Psoas muscle (tissue), 2 donors: Measurements from ENCODE around the genes B4GALT3 and FCGR3A.

DNA sequence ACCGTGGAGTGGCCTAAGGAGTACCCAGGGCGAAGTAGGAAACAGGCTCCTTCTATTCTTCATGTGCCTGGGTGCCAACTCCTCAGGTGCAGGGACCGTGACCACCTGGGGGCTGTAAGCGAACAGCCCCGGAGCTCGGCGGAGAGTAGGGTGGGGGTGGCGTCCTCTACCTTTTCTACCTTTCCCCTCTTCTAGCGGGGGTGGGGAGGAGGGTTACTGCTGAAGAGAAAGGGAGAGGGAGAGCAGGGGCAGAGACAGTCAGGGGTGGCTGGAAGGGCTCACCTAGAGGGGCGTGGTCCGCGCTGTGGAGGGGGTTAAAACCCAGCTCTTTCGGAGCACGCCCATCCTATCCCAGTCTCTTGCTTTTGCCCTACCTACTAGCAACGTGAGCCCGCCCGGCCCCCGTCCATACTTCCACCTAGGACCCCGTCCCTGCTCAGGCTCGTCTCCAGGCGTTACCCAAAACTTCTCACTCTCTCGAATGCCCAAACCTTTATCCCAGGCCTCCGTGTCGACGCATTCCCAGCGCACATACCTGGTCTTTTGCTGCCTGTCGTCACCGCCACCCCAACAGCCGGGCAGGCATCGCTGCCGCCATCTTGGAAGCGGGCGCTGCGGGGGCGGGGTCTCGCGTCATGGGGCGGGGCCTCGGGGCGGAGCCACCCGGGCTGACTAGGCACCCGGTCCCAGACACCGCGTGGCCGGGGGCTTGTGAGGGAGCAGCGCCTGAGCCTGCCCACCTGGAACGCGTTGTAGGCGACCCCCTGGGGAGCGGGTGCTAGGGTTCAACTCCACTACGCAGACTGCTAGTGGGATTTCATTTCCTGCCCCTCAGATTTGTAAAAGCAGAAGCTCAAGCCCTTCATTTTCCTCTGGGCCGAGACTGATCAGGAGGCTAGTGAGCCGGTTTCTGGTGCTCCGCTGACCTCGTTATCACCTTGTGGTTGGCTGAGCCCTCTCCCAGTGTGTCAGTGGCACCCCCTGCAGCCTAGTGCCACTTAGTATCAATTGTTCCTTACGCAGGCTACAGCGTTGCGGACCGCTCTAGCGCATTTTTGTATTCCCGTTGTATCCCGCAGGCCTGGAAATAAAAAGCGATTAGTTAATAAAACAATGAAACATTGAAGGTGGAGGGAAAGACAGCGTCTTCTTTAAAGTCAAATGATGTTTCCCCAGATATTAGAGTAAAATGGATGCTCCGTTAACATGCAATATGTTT lies at the start of gene B4GALT3:
B4GALT3 (minus strand) TSS at position 620 of the 1,219 bp plus-strand sequence.
- PRO-cap, 2 experiments: peak in 2 of 2 experiments; most common plus-strand start position 689 of the sequence (in 2); most common minus-strand start position 596 of the sequence (in 2)

DNA sequence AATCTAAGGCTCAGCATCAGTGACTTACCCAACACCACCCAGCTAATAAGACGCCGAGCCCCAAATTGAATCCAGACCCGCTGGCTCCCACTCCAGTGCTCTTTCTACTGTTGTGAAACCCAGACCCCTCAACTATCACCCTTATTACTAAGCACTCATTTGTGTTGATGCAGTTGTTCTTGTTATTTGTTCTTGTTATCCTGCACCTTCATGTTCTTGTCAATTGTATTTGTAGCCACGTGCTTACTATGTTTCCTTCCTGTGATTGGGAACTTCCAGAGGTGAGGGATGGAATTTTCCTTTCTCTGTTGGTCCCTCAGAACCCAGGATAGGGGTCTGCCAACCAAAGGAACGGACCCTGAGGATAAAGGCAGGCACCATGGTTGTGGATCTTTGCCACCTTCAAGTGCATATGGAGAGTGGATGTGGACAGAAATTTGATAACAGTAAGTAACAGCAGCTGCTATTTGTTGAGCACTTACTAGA lies 9.6 kb downstream of the ADAMTS4 start:
- PRO-cap, 2 experiments: no peak in any of the 2 experiments

DNA sequence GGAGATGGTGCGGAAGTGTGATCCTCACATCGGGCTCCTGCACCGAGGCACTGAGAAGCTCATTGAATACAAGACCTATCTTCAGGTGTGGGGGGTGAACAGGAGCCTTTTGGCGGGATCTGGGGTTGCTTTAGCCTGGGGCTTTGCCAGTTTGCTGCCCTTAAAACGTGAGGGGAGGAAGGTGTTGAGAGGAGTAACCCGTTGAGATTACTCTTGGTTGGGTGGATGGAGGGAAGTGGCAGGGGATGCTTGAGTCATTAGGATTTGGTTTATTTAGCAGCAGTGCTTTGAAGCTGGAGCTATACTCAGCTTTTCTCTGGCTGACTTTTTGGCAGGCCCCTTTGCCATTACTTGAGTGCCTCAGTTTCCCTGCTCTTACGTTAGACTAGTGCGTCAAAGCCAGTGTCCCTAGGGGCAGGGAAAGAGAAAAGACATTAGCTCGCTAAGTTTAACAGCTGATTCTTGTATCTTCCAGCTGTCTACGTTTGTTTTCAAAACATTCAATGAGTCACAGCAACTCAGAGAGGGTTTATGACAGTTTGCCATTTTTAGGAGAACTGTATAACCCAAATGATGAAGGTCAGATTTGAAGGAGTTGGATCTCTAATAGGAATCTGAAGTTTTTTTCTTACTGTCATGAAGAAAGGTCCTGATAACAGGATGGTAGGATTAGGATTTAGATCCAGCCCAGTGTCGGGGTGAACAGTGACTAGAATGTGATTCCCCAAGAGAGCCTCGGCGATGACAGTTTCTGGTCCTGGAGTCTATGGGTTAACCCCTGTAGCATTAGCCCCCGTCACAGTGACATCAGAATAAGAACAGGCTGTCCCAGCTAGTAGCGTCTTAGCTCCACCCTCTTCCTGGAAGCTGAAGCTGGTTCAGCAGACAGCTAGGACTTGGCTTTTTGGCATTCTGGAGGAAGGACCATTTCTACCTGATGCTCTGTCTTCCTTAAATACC lies 4.6 kb downstream of the NDUFS2 start:
- PRO-cap, 2 experiments: peak in 2 of 2 experiments; most common plus-strand start position 894 of the sequence (in 1); most common minus-strand start position 716 of the sequence (in 1)

GRCh38 chr1:161244821-161245412 lies 6.9 kb upstream of the NR1I3 start:
- PRO-cap, 2 experiments: no peak in any of the 2 experiments

DNA sequence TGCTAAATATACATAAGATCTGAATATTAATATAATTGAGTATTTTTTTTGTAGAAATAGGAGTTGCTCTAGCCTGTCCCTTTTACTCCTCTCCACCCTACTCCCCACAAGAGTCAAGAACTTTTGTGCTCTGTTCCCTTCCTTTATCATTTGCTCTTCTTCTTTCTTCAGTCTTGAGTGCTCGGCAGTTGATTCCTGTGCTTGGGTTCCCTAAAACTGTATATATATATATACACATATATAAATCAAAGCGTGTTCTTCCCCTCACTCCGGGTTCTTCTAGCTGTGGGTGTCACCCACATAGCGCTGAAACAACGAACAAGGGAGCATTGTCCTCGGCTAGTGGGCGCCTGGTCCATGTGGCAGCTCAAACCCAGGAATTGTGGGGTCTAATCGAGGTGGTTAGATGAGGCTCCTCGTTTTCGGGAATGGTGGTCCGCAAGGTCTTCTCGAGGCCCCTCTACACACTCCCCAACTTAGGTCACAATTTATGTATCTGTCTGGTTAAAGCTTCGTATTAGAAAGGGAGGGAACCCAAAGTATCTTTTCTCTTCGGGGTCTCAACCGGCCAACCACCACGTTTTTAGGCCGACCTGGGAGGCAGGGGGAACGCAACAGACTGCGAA lies 635 bp upstream of the SDHC start:
- PRO-cap, 2 experiments: no peak in any of the 2 experiments

DNA sequence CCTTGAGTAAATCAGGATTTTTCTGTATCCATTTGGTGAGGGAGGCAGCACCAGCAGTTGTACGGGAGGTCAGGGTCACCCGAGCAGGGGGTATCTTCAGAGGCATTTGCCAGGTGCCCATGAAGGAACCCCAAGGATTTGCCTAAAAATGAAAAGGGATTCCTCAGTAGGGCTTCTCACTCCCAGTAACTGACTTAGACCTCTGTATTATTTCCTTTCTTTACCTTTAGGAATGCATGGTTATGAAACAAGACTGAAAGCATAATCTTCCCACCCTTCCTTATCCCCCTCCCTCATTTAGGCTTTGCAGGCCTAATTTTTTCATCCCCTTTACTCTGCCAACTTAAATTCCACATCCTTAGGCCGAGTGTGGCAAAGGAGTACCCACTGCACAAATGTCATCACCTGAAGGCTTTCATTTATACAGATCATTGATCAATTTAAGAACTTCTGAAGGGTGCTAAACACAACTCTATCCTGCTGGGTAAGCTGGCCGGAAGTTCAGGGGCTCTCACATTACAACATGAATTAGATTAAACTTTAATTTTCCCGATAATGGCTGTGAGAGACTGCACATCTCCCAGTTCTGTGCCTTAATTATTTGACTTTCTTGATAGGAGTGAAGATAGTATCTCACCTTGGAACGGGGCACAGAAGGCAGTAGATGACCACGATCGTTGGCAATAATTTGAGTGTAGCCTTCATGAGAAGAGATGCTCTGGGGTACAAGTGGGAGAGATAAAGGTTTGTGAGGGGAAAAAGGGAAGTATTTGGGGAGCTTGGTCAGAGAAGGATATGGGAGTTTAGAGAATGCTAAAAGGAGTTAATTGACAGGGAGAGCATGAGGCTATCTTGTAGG lies 1.9 kb downstream of the CFAP126 start:
- PRO-cap, 2 experiments: no peak in any of the 2 experiments

DNA sequence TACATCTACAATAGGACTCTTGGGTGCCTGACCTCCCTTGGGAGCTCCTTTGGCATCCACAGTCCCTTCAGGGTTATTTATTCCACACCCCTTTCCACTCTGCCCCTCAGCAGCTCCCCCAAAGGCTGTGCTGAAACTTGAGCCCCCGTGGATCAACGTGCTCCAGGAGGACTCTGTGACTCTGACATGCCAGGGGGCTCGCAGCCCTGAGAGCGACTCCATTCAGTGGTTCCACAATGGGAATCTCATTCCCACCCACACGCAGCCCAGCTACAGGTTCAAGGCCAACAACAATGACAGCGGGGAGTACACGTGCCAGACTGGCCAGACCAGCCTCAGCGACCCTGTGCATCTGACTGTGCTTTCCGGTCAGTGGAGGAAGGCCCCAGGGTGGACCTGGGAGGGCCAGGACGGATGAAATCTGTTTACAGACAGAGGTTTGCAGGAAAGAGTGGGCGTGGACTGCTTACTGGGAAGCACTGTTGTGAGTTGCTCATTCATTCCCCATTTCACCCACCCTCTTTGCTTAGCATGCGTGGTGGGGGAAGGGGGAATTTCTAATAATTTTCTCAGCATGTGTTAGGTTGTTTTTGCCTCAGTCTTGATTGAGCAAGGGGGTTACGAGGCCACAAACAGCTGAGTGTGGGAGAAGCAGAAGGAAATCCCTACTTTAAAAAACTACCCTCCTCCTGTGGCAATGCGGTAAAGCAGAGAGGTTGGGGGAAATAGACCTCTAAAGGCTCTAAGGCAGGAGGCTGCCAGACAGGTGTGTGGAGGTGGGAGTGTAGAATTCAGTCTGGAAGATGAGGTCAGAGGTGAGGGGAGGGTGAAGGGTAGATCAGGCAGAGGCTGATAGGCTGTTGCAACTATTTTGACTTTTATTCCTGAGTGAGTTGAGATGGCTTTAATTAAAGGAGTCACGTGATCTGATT lies 1.2 kb downstream of the FCGR2A start:
- PRO-cap, 2 experiments: no peak in any of the 2 experiments

DNA sequence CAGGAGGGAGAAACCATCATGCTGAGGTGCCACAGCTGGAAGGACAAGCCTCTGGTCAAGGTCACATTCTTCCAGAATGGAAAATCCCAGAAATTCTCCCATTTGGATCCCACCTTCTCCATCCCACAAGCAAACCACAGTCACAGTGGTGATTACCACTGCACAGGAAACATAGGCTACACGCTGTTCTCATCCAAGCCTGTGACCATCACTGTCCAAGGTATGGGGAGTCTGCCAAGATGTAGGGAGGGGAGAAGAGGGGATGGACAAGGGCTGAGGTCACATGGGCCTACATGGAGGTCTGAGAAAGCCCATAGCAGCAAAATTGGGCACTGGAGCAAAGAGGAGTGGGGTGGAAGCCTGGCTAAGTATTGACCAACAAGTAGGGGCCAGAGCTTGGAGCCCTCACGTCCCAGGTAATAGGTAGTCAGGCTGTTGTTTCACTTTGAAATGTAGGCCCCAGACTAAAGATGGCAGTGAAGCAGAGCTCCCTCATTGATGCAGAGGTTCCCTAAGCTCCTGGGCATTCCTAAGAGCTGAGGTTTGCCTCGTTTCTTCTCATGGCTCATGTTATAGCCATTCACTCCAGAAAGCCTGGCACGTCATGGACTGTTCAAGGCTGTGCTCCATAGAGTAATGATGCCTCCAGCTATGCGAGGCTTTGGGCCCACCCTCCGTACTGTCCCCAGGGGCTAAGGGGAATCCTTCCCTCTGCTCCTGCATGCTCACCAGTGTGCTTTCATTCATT lies 4.8 kb downstream of the FCGR2A start:
- PRO-cap, 2 experiments: no peak in any of the 2 experiments

- PRO-cap, 2 experiments: no peak in any of the 2 experiments
Observed at GRCh38 chr1:161549469-161550383, at the start of gene FCGR3A. Gene FCGR3A (minus strand): TSS chr1:161549818.

GRCh38 chr1:161605675-161606382 lies 25.1 kb downstream of the FCGR3B start:
- PRO-cap, 2 experiments: no peak in any of the 2 experiments

DNA sequence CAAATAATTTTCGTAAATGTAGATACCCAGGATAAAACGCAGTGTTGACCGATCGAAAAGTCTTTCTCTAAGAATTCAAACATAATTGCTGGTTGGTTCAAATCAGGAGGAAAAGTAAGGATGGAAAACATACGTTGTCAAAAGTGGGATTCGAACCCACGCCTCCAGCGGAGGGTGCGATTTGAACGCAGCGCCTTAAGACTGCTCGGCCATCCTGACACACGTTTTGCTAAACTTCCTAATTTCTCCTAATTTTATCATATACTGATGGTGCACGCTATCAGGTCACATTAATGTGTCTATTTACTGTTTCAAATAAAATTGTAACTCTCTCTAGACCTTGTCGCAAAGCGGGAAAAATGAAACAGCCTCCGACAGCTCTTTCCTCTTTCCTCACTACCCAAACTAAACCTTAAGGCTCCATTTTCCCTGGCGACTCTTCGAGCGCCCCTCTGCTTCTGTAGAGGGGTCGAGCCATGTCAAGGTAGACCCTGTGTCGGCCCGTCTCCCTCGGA lies 19.1 kb downstream of the FCGR3B start:
- PRO-cap, 2 experiments: no peak in any of the 2 experiments

DNA sequence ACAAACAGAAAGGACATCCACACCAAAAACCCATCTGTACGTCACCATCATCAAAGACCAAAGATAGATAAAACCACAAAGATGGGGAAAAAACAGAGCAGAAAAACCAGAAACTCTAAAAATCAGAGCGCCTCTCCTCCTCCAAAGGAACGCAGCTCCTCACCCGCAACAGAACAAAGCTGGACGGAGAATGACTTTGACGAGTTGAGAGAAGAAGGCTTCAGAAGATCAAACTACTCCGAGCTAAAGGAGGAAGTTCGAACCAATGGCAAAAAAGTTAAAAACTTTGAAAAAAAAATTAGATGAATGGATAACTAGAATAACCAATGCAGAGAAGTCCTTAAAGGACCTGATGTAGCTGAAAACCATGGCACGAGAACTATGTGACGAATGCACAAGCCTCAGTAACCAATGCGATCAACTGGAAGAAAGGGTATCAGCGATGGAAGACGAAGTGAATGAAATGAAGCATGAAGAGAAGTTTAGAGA lies 67.1 kb downstream of the ATF6 start:
- PRO-cap, 2 experiments: no peak in any of the 2 experiments

DNA sequence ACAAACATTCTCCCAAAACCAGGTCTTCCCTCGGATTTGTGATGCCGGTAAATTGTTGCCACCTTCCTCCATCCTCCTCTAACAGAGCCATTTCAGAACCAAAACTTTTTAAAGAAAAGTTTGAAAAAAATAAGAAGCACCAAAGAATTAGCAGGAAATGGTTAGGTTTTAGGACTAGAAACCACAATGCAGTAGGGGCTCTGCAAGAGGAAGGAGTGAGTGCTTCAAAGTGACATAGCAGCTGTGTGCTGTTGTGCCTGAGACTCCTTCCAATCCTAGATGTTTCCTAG lies 89.5 kb downstream of the OLFML2B start:
- PRO-cap, 2 experiments: no peak in any of the 2 experiments

- PRO-cap, 2 experiments: no peak in any of the 2 experiments
Observed at GRCh38 chr1:161999235-161999617, 24.4 kb downstream of the OLFML2B start.

DNA sequence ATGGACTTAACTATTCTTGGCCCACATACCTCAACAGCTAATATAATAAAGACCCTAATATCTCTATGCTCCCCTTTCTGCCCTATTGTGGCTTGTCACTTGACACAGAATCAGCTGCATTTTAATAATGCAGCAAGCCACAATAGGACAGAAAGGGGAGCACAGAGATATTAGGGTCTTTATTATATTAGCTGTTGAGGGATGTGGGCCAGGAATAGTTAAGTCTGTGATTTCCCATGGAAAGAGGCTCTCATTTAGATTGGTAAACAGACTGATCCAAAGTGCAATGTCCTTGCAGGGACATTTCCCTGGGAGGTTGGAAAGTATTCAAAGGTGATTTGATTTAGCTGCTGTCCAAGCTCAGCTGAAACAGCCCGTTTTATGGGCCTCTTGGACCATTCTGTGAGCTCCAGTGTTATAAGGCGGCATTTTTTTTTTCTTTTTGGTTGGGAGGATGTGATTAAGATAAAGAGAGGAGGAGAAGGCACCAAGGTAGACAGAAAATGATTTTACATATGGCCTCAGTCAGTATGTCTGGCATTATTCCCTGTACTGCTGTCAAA lies 61.9 kb downstream of the NOS1AP start:
- PRO-cap, 2 experiments: no peak in any of the 2 experiments

DNA sequence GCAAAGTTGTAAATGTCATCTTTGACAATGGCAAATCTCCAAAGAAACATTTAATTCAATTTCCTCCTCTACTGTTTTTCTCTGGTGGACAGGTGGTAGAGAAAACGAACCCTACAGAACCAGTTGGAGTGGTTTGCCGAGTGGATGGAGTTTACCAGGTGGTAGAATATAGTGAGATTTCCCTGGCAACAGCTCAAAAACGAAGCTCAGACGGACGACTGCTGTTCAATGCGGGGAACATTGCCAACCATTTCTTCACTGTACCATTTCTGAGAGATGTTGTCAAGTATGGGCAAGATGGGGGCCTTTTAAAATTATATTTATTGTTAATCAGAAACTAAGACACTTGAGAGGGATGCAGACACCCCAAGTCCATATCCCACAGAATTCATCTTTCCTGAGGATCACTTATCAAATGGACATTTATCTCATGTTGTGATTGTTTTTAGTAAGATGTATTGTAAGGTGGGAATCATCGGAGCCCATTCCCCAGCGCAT lies 25.9 kb downstream of the UAP1 start:
- PRO-cap, 2 experiments: no peak in any of the 2 experiments

GRCh38 chr1:162632665-162633078 lies 408 bp downstream of the DDR2 start:
- PRO-cap, 2 experiments: no peak in any of the 2 experiments

DNA sequence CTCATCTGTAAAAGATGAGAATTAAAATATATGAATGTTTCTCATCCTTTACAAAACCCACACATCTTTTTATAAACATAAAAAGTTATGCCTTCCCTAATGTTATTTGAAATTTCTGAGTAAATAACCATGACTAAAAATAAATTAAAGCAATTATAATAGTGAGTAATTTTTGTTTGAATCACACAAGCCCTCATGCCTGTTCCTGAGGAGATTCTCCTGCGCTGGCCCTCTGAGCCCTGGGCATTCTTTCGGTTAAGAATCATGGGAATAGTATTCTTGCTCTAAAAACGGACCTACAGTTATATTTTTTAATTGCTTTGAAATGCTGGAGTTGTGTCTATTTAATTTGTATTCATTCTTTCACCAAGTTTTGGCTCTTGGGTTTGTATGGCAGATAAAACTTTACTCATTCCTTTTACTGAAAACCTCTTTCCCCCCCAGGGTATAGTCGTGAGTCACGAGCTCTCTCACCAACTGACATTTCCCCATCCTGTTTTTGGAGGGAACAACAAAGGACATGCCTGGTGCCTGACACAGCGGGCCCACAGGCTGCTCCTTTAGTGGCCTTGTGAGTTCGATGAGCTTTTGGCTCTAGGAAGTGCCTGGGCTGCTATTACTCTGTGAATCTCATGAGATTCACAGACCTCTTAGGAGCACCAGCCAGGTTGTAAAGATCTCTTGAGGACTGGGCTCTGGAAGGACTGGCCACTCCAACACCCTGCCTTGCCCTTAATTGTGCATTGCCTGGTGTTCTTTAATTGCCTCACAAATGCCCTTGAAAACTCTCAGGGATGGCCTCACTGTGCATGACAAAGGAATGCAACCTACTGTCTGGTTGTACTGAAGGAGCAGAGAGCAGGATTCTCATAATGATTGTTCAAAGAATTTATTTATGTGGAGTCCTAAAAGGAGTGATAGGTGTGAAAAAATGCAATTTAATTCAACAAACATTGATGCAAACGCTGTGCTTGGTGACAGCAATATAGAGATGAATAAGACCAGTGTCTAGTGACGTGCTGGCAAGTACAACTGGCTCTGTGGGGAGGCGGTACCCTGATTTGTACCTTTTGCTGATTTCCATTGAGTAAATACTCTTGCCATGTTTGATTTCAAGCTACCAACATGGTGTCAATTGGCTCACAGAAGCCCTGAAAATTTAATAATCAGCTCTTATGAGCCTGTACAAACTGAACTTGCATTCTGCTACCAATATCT lies 58.7 kb downstream of the DDR2 start:
- PRO-cap, 2 experiments: no peak in any of the 2 experiments

DNA sequence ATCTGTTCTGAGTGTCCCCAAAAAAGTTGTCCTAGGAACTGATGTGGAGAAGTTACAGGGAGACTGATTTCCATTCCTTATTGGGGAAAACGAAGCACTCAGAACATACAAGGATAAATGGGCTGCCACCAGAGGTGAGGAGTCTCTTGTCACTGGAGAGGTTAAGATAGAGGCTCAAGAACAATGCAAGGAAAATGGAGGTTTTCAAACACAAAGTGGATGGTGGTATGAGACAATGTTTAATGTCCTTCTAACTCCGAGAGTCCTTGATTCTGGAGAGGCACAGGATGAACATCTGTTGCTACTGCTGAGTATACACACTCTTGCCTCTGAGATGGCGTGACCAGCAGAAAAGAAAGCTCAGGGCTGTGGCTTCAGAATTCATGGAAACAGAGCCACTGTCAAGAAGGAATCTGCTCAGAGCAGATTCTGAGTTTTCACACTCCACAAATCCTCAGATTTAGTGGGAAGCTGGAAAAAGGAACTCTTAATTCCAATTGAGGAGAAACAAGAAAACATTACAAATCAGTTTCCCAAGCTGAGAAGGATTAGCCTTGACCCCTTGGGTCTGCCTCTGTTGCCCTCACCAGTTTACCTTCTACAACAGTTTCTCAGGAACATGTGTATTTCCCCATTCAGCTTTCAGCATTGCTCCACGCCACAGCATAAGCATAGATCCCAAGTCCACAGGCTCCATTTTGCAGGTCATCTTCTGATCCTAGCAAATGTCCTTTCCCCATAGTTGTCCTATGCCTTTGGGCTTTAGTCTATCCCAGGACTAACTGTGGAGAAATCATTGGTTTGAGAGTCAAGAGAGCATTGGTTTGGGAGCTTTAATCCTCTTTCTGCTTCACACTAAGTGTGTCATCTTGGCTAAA lies 8.9 kb upstream of the HSD17B7 start:
- PRO-cap, 2 experiments: no peak in any of the 2 experiments

GRCh38 chr1:162783557-162784191 lies 6.8 kb upstream of the HSD17B7 start:
- PRO-cap, 2 experiments: no peak in any of the 2 experiments